ENCODE measurements around a stretch of chr17.

GRCh38 chr17:77802598-77803436, 155.7 kb upstream of the TNRC6C start:
- PRO-cap, result no peak

DNA sequence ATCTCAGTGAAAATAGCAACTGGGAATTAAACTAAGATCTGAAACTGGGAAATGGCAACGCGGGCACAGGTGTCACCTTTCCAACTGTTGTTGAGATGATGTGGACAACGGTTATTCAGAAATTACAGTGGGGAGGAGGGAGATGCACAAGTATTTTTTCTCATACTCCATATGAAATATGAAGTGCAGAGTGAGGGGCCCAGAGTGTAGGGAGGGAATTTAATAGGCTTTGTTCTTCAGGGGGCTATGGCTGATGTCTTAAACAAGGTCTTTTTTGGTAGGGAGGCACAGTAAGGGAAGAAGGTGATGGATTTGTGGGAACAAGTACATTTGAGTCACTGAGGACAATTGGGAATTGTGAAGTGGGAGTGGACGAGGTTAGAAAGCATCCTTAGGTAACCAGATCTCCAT, 6.1 kb downstream of the TNRC6C start:
- PRO-cap, result no peak

DNA sequence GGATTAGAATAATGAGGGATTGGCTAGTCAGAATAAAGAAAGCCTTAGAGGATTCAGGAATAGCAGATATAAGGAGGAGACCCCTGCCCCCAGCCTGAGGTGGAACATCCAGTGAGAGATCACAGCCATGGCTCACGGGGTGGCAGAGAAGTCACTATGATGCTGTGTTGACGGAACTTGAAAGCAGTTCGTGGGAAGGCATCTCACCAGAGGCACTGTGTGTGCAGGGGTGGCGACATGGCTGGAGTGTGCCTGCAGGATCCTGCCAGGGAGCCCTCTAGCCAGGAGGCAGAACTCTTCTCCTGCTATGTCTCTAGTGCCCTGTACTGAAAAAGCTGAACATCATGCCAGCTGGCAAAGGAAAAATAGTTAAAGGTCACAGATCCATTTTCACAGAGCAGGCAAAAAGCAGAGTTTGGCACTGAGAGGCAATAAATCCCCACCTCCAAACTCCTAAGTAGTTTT, 36.6 kb downstream of the TNRC6C start:
- PRO-cap, result no peak

DNA sequence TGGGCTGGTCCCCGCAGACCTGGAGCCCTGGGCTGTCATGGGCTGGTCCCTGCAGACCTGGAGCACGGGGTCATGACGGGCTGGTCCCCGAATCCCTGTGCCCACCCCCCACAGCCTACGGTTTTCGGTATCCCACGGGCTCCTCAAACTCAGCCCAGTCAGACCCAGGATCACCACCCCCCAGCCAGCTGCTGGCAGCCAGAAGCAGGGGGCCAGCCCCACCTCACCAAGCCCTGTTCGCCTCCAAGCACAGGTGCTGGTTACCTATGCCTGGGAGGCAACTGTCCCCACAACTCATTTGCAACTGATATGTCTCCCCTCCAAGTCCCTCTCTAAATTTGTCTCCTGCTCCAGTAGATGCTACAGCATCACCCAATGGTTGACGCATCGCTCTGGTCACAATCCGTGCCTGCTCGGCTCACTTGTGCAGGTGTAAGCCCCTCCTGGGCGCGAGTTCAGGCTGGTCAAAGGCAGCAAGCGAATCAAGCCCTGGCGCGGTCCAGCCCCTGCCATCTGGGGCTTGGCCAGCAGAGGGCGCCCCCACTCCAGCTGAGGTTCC, 16.2 kb downstream of the TMC6 start:
- PRO-cap, result no peak

GRCh38 chr17:78170706-78171189, 2.4 kb downstream of the SYNGR2 start:
- PRO-cap, result no peak

- PRO-cap, result bidirectional peak, plus-strand start at chr17:78186603, minus-strand start at chr17:78186539
Observed at GRCh38 chr17:78186328-78186638, 569 bp downstream of the TK1 start.

DNA sequence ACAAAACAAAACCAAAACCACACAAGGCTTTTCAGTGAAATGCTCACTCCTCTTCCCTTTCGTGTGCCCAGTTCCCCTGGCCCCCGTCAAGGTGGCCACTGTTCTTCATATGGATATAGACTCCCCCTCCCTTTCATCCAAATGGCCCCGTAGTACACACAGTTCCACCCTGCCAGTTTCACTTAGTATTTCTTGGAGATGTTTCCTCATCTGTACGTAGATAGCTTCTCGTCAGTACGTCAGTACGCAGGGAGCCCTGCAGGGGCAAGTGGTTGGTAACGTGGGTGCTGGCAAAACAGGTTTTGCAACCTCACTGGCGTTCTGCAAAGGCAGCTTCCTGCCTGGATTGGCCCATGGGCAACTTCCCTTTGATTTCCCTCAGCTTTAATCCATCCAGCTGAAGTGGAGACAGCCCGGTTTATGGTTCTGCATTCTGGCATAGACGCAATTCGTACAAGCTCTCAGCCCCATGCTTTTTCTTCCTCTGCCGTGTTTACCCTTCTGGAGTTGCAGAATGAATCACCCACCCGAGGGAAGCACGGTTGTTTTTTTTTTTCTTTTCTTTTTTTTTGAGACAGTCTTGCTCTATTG, 11.8 kb downstream of the AFMID start:
- PRO-cap, result unidirectional peak, minus-strand start at position 184 of the sequence

DNA sequence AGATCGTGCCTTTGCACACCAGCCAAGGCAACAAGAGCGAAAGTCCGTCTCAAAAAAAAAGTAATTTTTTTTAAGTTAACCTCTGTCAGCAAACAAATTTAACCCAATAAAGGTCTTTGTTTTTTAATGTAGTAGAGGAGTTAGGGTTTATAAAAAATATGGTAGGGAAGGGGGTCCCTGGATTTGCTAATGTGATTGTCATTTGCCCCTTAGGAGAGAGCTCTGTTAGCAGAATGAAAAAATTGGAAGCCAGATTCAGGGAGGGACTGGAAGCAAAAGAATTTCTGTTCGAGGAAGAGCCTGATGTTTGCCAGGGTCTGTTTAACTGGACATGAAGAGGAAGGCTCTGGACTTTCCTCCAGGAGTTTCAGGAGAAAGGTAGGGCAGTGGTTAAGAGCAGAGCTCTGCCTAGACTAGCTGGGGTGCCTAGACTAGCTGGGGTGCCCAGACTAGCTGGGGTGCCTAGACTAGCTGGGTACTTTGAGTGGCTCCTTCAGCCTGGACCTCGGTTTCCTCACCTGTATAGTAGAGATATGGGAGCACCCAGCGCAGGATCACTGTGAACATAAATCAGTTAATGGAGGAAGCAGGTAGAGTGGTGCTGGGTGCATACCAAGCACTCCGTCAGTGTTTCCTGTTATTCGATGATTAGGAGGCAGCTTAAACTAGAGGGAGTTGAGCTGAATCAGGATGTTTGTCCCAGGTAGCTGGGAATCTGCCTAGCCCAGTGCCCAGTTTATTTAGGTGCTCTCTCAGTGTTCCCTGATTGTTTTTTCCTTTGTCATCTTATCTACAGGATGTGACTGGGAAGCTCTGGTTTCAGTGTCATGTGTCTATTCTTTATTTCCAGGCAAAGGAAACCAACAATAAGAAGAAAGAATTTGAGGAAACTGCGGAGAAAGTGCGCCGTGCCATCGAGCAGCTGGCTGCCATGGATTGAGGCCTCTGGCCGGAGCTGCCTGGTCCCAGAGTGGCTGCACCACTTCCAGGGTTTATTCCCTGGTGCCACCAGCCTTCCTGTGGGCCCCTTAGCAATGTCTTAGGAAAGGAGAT, 8.5 kb upstream of the TMEM235 start:
- PRO-cap, result no peak

DNA sequence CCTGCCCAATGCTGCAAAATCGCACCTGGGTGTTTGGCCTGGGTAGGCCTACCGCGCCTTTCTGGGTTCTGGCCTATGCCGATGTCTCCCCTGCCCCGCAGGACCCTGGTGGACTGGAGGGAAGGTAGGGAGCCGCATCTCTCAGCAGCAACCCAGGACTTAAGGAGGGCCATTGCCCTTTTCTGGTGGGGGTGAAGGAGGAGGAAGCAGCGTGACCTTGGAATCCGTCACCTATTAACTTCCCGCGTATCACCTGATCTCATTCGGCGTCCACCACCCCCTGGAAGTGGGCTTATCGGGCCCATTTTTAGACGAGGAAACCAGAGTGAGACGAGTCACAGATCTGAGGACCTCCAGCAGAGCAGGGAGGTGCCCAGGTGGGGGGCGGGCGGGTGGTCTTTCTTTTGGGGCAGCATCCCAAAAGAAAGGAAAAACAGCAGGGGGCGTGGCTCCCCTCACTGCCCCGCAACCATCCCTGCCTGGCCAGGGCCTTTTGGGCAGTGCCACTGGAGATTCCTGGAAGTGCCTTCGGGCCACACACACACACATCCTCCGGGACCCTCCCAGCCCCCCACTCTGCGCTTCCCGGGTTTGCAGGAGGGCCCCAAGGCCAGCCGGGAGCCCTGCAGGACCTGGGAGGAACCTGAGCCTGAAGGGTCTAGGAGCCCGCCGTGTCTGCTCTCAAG, 36.5 kb downstream of the TMEM235 start:
- PRO-cap, result no peak

GRCh38 chr17:78322591-78323473, 37.0 kb downstream of the SOCS3 start:
- PRO-cap, result no peak

GRCh38 chr17:78332975-78333271, 27.0 kb downstream of the SOCS3 start:
- PRO-cap, result no peak

DNA sequence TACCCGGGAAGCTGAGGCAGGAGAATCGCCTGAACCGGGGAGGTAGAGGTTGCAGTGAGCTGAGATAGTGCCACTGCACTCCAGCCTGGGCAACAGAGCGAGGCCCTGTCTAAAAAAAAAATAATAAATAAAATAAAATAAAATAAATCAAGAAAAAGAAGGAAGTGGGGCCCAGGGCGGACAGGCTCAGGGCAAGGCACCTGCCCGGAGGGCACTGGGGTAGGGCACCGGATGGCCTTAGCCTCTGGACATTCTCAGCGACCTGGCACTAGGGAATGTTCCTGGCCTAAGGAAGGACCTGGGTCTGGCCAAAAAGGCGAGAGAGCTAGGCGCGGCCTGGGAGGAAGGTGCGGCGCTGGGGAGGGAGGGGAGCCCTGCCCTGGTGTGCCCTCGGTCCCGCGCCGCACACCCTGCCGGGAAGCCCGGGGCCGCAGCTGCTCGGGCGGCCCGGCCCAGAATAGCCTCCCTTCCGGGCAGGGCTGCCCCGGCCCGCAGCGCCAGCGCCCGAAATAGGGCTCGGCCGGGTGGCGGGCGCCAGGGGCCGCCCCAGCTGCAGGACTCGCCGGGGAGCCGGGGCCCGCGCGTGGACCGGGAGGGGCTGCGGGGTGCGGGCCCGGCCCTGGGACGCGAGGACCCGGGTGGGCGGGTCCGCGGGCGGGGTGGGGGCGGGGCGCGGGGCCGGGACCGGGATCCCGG, 18.4 kb downstream of the SOCS3 start:
- PRO-cap, result bidirectional peak, plus-strand start at position 416 of the sequence, minus-strand start at position 407 of the sequence; bidirectional peak, plus-strand start outside the sequence, minus-strand start at position 561 of the sequence

DNA sequence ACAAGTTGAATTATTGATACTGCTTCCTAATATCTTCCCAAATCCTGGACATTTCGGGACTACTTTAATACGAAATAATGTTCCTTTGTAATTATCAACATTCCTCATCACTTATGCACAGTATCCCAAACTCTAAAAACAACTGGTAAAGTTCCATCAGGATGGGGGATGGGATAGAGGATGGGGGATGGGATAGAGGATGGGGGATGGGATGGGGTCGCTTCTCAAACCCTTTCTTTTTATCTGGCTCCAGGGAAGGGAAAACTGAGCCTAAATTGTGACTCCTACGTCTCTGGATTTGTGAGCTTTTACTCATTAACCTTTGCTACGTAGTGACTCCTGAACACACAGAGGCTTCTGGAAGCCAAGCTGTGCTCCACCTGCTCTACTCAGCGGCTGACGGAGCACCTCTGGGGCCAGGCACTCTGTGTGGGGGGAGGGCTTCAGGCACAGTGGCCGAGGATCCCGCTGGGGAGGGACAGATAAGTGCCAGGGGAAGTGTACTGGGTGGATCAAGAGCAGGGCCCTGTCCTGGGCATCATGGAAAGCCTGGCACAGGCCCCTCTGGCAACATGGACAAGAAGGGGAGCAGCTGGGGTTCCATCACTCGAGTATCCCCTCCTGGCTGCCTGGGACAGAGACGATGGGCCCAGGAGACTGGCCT, 56.2 kb downstream of the PGS1 start:
- PRO-cap, result no peak

DNA sequence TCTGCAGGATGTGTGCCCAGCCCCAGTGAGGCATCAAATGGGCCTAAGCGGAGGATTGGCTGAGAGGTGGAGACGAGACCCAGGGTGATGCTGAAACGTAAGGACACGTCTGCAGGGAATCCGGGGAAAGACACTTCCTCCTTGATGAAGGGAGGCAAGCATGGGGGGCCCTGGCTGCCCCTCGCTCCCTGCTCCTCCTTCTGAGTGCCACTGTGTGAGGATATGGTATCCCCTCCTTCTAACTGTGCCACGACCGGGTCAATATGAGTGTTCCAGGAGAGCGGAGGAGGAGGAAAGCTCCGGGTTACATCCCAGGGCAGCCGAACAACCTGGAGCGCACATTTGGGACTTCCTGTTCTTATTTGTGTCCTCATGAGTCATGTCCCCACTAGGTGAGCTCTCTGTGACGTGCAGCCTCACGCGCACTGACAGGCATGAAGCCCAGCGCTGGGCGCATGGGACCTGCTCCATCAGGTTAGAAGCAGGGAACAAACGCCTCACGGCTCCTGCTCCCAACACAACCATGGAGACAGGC, 92.8 kb upstream of the DNAH17 start:
- PRO-cap, result no peak

GRCh38 chr17:78717731-78717975, 64.4 kb downstream of the CYTH1 start:
- PRO-cap, result no peak

- PRO-cap, result unidirectional peak, minus-strand start at chr17:78723596
Observed at GRCh38 chr17:78722821-78724248, 58.7 kb downstream of the CYTH1 start.

- PRO-cap, result no peak
Observed at GRCh38 chr17:78812667-78813712, 27.6 kb downstream of the USP36 start.

- PRO-cap, result no peak
Observed at GRCh38 chr17:78825394-78825777, 15.2 kb downstream of the USP36 start.

- PRO-cap, result no peak
Observed at GRCh38 chr17:78828271-78829200, 12.1 kb downstream of the USP36 start.

- PRO-cap, result no peak
Observed at GRCh38 chr17:78852662-78853493, 12.3 kb upstream of the USP36 start.

All from left colon (tissue), 1 donor.